SJCRH30 (cell line): ENCODE measurements around a stretch of chr2.

- RAMPAGE, long total RNA = no peak
Measured at GRCh38 chr2:12675821-12676247, 40.9 kb upstream of the TRIB2 start.

DNA sequence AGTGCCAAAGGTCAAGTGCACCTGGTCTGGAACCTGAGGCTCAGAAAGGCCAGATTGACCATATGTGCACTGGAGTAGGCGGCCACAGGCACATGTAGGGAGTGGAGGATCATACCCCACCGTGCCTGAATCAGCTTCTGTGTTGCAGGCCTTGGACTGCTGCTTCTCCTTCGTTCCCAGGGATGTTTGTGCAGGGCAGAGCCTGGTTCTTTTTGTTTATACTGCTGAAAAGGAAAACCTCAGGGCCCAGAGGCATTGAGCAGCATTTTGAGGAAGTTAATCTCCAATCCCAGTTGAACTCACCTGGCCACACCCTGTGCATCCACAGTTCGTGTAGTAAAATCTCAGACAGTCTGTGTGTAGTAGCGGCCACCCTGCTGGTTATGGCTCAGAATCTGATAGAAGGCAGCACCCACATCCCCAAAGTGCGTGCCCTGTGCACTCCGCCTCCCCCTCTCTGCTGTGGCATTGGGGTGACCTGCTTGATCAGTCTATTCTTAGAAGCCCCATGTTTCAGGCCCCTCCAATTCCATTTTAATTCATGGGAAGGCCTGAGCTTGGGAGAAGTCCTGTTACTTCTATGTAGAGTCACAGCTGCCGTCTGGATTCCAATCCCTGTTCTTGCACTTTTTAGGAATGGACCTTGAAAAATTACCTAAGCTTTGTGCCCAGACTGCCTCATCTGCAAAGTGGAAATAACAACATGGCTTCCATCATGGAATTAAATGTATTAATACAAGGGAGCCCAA is 10.9 kb downstream of the TRIB2 start:
- RAMPAGE, long total RNA = no peak

DNA sequence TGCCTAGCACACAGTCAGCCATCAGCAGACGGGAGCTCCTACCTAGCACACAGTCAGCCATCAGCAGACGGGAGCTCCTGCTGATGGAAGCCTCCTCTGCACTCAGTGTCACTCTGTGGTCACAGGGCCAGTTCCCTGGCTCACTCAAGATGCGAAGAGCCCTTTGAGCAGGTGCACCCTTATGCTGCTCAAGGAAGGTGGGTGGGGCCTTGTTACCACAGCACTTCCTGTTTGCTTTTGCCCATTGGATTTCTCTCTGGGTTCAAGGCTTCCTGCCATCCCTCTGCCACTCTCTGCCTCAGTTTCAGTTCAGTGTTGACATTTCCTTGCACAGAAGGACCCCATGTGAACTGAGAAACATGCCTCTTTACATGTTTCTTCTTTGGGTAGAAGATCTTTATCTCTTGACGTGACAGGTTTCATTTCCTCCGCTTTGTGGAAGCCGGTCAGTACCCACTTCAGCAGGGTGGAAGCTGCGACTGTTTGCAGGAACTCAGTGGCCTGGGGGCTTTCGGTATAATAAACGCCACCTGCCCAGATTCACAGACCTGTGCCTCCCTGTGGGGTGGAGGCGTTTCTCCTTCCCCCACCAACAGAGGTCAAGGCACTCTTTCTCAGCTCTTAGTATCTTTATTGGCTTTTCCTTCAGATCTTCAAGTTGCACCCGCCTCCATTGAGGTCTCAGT is 11.6 kb downstream of the TRIB2 start:
- RAMPAGE, long total RNA = no peak

DNA sequence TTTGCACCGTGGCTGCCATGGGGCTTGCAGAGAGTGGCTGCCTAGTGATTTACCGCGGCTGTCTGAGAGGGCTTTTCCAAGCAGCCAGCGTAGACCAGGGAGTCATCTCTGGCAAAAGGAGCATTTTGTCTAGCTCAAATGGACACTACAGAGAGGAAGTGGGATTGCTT is 108.0 kb downstream of the TRIB2 start:
- RAMPAGE, long total RNA = no peak

DNA sequence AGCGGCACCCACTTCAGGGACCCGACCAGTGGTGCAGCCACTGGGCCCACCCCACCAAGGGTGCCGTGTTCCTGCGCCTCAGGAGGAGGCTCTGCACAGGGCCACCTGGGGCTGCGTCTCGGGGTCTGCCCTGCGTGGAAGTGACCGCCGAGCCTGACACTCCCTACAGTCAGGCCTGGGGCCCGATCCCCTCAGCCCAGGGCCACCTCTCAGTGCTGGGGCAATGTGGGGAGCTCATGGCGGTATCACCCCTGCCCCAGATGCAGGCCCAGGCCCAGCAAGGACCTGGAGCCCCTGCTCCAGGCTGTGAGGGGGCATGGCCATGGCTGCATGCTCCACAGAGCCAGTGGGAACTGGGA is 452.7 kb downstream of the LRATD1 start:
- RAMPAGE, long total RNA = no peak

GRCh38 chr2:15404422-15404957 is 156.6 kb downstream of the NBAS start:
- RAMPAGE, long total RNA = no peak

- RAMPAGE, long total RNA = no peak
Measured at GRCh38 chr2:15604827-15605329, 13.2 kb downstream of the DDX1 start.

DNA sequence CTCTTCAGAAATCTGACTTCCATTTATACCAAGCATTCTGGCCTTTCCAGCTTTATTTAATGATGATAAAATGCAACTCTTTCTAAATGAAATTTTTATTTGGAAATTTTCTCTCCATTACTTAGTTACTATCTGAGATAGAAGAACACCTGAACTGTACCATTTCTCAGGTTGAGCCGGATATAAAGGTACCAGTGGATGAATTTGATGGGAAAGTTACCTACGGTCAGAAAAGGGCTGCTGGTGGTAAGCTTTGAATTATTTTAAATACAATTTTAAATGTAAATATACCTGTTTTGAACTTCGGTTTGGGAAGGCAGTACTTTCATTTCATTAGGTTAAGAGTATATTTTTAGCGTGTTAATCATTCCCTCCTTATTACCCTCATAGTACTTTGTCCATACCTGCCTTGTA is 38.2 kb downstream of the DDX1 start:
- RAMPAGE, long total RNA = no peak

GRCh38 chr2:15639974-15640694 is 48.5 kb downstream of the DDX1 start:
- RAMPAGE, long total RNA = no peak

DNA sequence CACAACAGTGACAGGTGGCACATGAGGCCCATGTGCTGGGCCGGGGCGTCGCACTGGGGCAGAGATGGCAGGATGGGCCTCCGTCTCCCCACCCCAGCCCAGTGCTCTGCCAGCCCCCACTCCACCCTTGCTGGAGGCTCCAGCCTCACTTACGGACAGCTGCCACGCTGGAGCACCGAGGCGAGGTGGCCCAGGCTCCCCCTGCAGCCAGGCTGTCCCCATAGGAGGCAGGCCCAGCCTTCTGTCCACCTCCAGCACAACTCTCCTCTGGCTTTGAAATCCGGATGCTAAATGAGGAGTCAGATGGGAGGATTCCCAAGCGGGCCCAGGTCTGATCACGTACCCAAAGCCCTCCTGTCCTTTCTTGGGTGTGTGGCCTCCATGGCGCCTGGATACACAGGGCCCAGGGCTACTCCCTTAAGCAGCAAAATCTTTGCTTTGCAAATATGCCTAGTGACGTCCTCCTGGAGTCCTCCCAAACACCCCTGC is 170.6 kb upstream of the MYCN start:
- RAMPAGE, long total RNA = no peak

DNA sequence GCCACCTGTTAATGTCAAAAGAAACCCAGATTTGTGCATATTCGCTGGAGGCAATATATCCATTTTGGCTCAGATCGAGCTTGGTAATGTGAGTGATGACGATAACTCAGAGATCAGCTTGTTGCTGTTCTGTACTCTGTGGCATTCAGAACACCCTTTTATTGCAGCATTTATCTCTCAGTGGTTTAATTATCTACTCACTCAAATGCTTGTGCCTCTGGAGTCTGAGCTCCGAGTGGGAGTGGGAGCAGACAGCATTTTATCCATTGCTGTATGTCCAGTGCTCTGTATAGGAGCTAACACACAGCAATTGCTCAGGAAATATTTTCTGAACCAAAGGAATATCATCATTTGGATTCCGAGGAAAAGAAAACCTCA is 183.6 kb downstream of the MYCN start:
- RAMPAGE, long total RNA = no peak

GRCh38 chr2:16413217-16413788 is 252.3 kb downstream of the CYRIA start:
- RAMPAGE, long total RNA = no peak

DNA sequence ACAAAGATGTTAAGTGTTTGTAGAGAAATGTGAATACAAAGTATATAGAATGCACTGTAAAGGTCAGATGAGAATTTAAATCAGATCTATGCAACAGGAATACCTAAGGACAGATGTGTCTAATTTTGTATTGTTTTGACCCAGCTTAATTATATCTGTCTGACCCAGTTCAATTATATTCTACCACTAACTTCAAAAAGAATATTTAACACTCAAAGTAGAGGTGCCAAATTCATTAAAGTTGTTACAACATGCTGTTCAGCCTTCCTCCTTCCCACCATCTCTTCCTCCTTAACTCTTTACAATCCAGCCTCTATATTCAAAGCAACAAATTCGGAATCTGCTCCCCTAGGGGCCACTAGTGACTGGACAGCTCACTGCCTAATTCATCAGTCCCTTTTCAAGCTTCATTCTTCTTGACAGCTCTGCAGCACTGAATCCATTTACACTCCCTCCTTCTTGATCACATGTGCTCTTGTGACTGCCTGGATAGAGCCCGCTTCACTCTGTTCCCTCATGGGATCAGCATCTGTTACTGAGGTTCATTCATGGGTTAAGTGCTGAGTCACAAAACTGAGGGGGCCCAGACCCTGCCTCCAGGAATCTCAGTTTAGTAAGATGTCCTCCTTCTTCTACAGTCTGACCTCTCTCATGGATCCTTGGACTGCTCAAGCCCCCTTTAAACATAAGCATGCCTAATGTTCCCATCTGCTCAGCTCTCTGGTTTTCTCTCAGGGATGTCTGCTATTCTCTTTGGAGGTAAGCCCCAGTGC is 81.6 kb downstream of the CYRIA start:
- RAMPAGE, long total RNA = no peak

DNA sequence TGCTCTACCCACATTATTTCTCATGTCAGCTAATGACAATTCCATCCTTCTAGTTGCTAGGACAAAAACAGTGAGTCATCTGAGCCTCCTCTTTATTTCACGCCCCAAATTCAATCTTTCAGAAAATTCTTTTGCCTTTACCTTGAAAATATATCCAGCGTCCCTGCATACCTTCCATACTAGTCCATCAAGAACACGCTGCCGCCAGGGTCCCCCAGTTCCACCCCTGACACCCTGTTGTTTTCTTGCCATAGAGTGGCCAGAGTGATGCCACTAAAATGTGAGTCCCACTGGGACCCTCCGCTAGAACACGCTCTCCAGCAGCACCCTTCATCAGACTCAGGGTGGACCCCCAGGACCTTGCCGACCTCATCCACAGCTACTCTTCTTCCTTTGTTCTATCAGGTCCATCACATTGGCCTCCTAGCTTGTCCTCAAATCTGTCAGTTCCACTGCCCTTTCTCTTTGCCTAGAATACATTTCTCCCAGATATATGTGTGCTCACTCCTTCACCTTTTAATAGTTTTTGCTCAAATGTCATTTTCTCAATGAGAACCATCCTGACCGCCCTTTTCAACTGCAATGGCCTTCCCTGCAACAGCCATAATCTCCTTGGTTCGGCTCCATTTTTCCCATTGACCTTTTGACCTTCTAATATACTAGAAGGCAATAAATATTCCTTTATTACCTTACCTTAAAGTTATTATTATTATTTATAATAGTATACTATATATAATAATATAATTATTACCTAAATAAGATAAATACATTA is 23.2 kb downstream of the CYRIA start:
- RAMPAGE, long total RNA = no peak

- RAMPAGE, long total RNA = no peak
Measured at GRCh38 chr2:16647425-16648325, 18.0 kb downstream of the CYRIA start.

GRCh38 chr2:16775369-16775568 is 109.6 kb upstream of the CYRIA start:
- RAMPAGE, long total RNA = no peak

DNA sequence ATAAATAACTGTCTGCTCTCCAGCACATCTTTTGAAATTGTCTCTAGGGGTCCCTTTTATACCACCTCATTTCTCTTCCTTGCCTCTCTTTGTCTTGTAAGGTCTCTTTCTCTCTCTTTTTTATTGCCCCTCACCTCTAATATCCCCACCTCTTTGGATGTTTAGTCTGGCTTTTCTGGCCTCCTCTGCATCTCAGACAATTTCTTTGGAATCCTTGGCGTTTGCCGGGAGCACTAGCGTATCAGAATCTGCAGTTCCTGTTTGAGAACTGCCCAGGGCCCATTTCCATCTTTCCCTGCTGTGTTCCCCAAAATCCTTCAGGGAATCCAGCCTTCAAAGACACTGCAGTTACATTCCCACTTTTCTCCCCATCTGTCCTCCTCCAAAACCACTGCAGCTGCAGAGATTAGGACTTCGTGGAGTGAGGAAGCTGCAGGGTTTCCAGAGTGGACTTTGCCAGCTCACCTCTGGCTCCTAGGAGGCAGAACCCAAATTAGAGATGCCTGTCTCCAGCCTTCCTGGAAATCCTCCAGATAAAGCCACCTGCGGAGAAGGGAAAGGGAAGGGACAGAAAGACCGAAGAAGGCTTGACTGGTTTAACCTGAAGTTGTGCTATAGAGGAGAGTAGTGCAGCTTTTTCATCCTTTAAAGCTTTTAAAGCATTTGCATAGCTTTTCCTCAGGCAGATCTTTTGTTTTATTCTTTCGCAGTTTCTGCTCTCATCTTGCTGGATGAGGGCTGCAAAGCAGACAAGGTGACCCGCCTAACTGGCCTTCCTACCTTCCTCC is 2.7 kb downstream of the VSNL1 start:
- RAMPAGE, long total RNA = no peak

GRCh38 chr2:17720887-17721336 is 32.7 kb downstream of the SMC6 start:
- RAMPAGE, long total RNA = no peak

GRCh38 chr2:18520865-18521476 is 39.5 kb downstream of the RDH14 start:
- RAMPAGE, long total RNA = no peak

DNA sequence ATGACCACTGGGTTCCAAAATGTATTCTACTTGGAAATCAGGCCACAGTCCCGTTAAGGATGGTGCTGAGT is 1.0 kb downstream of the RDH14 start:
- RAMPAGE, long total RNA = no peak